Psoas muscle (tissue), 2 donors: ENCODE data around the genes PIK3CA and MCF2L2.

- PRO-cap, 2 experiments, result no peak in any of the 2 experiments
Observed at GRCh38 chr3:179033220-179033447, 38.5 kb downstream of the ZMAT3 start.

DNA sequence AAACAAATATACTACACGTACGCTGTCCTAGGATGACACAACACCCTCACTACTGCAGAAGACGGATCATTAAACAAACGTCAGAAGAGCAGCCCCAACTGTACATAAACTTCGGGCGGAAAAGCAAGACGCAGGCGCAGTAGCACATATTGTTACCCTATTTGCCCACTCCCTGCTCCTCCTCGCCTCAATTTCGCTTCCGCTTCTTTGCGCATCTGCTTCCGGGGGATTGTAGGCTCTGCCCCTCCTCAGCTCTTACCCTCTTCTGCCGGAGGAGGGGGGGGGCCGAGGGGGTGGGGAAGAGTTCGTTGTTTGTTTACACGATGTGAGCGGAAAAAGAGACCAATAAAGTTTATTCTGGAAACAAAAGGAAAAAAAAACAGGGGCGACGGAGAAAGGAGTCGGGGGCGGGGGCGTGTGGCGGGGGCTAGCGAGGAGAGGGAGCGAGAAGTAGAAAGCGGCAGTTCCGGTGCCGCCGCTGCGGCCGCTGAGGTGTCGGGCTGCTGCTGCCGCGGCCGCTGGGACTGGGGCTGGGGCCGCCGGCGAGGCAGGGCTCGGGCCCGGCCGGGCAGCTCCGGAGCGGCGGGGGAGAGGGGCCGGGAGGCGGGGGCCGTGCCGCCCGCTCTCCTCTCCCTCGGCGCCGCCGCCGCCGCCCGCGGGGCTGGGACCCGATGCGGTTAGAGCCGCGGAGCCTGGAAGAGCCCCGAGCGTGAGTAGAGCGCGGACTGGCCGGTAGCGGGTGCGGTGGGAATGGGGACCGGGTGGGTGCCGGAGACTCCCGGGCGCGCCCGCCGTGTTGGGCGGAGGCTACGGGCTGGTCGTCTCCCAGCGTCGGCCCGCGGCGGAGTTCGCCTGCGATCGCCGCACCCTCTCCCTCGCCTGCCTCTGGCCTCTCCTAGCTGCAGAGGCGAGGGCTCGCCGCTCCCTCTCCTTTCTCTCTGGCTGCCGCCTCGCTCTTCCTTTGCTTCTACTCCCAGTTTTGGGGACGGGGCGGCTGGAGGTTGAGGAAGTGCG is at the start of gene PIK3CA:
Gene PIK3CA (plus strand): TSS at position 463 of the 1,014 bp plus-strand sequence.
- PRO-cap, 2 experiments, result peak in 2 of 2 experiments; most common plus-strand start position 463 of the sequence (in 2); most common minus-strand start position 673 of the sequence (in 2)

GRCh38 chr3:179588499-179589614 is 15.6 kb downstream of the MRPL47 start:
- PRO-cap, 2 experiments, result no peak in any of the 2 experiments

- PRO-cap, 2 experiments, result no peak in any of the 2 experiments
Observed at GRCh38 chr3:179627095-179627945, 22.7 kb downstream of the NDUFB5 start.

GRCh38 chr3:179731432-179732177 is 78.8 kb downstream of the USP13 start:
- PRO-cap, 2 experiments, result peak in 2 of 2 experiments; most common plus-strand start chr3:179731965 (in 2); most common minus-strand start chr3:179731662 (in 1)

- PRO-cap, 2 experiments, result no peak in any of the 2 experiments
Observed at GRCh38 chr3:179739749-179740496, 87.1 kb downstream of the USP13 start.

DNA sequence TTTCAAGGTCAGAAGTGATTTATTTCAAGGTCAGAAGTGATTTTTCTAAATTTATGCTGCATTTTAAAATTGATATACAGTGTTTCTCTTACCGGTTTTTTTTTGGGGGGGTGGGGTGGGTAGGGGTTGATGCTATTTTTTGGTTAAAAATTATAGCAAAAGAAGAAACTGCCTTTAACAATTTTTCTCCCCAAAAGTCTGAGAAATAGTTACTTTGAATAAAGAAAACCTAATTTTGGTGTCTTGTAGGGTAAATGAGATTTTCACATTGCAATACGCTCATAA is 12.3 kb downstream of the TTC14 start:
- PRO-cap, 2 experiments, result no peak in any of the 2 experiments

- PRO-cap, 2 experiments, result no peak in any of the 2 experiments
Observed at GRCh38 chr3:180912829-180913546, 518 bp downstream of the FXR1 start.

DNA sequence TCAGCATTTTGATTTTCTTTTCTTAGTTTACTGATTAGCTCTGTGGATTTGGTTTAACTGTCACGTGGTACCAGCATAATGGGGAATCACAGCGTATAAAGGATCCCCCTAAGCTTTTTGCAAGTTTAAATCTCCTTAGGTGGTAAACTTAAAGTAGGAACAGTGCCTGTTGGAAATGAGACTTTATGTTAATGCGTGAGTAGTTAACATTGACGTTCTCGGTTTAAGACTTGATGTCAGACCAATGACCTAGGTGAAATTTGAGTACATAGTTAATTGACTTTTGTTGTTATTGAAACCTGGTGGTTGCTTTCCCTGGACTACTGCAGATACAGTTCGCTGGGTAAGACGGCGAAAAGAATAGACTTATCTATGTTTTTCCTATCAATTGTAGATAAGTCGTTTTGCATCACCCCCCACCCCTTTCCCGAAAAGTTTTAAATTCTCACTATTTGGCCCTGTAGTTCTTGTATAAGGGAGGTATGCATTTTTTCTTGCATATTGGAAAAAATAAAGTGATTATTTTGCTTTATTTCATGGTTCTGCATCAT is 1.6 kb downstream of the FXR1 start:
- PRO-cap, 2 experiments, result no peak in any of the 2 experiments

DNA sequence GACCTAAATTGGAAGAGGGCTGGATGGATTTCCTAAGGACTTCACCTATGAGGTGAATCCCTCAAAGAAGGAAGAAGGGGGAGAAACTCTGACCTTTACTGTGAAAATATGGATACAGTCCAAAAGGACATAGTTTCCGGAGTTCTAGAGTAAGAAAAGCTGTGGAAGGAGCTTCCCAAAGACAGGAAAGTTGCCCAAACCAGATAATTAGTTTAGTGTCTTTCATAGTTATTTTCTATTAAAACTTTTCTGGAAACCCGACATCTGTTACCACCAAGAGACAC is 6.8 kb downstream of the SOX2 start:
- PRO-cap, 2 experiments, result no peak in any of the 2 experiments

GRCh38 chr3:182284715-182285225 is 508.5 kb upstream of the ATP11B start:
- PRO-cap, 2 experiments, result no peak in any of the 2 experiments

DNA sequence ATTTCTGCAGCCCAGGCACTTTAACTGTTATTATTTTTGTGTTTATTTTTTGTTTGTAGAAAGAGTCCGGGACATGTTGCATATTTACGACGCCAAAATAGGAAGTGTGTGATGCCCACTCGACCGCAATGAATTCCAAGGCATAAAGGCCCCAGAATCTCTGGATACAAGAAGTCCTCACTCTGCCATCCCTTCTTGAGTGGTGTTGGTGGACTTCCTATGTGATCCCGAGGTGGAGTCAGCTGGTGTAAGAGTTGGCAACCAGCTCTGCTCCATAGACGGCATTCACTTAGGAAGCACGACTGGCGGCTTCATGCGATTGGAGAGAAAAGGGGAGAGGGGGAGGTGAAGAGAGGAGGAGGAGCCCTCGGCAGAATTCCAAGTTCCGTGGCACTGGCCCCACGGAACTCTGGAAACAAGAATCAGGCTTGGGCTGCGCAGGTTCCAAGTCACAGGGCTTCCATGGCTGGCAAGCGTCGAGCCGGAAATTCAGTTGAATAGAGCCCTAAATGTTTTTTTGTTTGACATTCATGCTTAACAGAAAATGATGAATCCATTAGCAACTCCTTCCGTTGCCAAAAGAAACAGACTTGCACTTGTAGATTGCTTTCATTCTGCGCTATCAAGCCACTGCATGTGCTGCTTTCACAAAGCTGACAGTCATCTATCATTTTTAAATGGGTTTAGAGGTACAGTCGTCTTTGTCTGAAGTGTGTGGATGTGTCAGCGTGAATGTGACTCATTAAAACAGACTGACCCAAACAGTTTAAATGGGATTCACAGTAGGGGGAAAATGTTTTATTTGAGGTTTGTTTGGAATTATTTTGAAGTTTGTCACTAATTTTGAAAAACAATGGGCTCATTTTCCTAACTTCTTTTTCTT is 428.4 kb upstream of the ATP11B start:
- PRO-cap, 2 experiments, result no peak in any of the 2 experiments

DNA sequence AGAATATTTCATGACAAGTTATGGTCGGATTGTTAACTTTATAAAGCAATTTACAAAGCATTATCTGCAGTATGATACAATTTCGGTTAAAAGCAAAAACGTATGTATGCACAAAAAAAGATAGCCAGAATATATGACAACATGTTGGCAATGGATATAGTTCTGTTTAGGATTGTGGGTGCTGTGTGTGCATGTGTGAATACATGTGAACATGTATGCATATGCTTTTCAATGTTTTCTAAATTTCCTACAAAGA is 294.7 kb upstream of the ATP11B start:
- PRO-cap, 2 experiments, result no peak in any of the 2 experiments

- PRO-cap, 2 experiments, result no peak in any of the 2 experiments
Observed at GRCh38 chr3:182738704-182739561, 54.4 kb upstream of the ATP11B start.

DNA sequence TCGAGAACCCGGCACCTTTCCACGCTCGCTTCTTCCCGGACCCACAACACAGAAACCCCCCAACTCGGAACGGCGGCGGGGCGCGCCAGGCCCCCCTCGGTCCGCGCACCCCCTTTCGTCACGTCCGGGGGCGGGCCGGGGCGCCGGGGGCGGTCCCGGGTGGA is 146 bp upstream of the ATP11B start:
- PRO-cap, 2 experiments, result peak in 2 of 2 experiments; most common minus-strand start position 116 of the sequence (in 1)

GRCh38 chr3:183212024-183212460 is 41.0 kb upstream of the B3GNT5 start:
- PRO-cap, 2 experiments, result peak in 1 of 2 experiments; most common minus-strand start chr3:183212225 (in 1)

DNA sequence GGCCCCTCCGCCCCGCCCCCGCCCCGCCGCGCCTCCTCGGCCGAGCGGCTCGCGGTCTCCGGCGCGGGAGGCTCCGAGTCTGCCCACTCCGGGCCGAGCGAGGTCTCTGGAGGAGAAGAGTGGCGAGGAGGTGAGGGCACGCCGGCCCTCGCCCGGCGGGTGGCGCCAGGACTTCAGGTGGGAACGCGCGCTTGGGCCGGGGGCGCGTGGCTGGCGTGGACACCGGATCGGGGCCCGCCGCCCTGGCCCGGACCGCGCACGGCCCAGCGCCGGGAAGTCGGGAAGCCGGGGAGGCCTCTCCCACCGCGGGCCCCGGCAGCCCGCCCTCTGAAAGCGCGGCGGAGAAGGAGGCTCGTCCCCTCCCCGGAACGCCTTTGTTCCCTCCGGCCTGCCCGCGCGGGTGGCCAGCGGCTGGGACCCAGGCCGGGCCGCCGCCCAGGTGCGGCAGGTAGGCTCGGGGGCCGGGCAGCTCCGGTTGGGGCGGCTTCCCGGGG is 1.1 kb downstream of the B3GNT5 start:
- PRO-cap, 2 experiments, result peak in 2 of 2 experiments; most common plus-strand start position 86 of the sequence (in 1); most common minus-strand start position 108 of the sequence (in 2)

DNA sequence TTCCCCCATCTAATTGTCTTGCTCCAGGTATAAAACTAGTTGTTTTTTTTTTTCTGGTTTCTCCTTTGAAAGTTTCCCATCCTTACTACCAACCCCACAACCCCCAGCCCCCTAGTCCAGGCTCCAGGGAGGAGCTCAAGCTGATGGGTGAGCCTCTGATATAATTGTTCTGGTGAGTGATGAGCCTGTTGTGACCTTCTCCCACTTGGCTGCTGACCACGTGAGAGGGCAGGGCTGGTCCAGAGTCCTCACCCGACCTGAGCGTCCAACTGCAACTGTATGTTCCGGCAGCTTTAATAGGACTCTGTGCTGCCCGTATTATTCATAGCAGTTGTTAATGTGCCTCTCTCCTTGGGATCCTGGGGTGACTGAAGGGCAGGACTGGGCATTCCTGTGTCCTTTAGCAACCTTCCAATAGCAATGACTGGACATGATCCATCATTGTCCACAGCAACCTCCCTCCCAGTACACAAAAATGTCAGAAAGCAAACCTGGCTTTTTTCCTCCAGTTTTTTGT is 56.2 kb downstream of the B3GNT5 start:
- PRO-cap, 2 experiments, result no peak in any of the 2 experiments

DNA sequence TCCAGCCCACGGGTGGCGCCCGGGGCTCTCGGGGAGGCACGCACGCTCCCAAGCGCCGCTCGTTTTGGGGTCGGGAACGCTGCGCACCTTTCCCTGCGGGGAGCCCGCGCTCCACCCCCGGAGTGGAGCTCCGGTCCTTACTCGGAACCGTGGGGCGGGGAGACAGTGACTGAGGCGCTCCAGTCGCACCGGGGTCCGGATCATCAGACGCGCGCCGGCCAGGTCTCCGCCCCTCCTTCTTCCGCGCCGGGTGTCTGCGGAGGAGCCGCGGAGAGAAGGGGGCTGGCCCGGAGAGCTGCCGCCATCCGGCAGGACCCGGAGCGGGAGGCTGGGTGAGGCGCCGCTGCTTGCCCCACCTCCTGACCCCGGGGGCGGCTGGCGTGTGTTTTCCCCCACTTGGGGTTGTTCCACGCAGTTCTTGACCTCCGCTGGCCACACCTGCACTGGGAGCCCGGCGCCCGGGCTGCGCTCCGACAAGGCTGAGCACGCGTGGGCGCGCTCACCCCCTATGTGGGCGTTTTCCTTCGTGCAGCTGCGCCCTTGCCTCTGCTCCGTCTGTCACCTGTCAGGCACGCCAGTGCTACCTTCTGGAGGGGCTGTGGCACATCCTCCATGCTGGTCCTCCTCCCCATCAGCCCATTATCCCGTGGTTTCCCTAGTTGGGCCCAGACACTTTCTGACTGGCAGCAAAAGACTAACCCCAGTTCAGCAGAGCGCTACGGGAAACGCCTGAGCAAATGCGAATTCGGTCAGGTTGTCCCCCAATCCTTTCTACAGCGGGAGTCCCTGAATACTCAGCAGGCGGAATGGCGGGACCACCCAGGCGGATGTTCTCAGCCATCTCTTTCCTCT is at the start of gene MCF2L2:
Gene MCF2L2 (minus strand): TSS at position 171 of the 852 bp plus-strand sequence.
- PRO-cap, 2 experiments, result no peak in any of the 2 experiments

- PRO-cap, 2 experiments, result no peak in any of the 2 experiments
Observed at GRCh38 chr3:183486877-183487394, 58.5 kb upstream of the MCF2L2 start.